ReNcell CX (cell line): ENCODE results near the genes USP33 and IFI44.

DNA sequence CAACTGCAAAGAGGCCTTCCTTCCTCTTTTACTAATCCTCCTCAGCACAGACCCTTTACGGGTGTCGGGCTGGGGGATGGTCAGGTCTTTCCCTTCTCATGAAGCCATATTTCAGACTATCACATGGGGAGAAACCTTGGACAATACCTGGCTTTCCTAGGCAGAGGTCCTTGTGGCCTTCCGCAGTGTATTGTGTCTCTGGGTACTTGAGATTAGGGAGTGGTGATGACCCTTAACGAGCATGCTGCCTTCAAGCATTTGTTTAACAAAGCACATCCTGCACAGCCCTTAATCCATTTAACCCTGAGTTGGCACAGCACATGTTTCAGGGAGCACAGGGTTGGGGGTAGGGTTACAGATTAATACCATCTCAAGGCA, 49.8 kb downstream of the CTH start:
- PRO-cap: no peak

DNA sequence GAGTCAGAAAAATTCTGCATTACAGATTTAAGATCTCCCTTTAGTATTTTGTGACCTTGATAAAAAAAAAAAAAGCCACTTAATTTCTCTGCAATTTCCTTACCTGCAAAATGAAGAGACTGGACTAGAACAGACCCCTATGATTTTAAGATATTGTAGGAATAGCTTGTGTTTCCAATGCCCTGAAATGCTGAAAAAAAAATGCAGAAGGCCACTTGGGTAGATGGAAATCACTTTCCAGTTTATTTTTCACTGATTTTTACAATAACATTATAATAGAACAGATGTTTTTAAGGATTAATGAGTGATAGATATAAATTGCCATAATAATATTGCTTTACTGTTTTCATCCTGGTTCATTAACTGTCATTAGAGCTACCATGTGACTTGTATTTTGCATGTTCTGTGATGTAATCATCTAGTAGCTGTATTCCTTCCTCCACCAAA, 143.5 kb upstream of the ZRANB2 start:
- PRO-cap: no peak

DNA sequence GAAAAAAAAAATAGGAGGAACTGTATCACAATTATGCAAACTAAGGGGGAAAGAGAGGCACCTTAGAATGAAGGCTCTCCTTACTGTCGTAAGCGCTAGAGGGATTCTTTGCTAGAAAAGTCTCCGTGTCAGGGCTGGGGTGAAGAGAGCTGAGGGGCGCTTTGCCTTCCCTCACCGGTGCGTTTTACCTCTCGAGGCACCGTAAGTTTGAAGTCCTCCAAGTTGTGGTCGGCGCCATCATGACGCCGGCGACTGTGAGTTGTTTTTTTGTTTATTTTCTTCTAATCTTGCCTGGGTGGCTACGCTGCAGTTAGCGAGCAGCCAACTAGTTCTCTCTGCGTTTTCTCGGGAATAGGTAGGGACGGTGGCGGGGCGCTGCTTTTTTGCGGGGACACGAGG, 812 bp upstream of the NEGR1 start:
- PRO-cap: no peak

- PRO-cap: no peak
Observed at GRCh38 chr1:73593306-73593935, 604.6 kb downstream of the LRRIQ3 start.

- PRO-cap: no peak
Observed at GRCh38 chr1:74731005-74732254, 1.4 kb downstream of the CRYZ start.

DNA sequence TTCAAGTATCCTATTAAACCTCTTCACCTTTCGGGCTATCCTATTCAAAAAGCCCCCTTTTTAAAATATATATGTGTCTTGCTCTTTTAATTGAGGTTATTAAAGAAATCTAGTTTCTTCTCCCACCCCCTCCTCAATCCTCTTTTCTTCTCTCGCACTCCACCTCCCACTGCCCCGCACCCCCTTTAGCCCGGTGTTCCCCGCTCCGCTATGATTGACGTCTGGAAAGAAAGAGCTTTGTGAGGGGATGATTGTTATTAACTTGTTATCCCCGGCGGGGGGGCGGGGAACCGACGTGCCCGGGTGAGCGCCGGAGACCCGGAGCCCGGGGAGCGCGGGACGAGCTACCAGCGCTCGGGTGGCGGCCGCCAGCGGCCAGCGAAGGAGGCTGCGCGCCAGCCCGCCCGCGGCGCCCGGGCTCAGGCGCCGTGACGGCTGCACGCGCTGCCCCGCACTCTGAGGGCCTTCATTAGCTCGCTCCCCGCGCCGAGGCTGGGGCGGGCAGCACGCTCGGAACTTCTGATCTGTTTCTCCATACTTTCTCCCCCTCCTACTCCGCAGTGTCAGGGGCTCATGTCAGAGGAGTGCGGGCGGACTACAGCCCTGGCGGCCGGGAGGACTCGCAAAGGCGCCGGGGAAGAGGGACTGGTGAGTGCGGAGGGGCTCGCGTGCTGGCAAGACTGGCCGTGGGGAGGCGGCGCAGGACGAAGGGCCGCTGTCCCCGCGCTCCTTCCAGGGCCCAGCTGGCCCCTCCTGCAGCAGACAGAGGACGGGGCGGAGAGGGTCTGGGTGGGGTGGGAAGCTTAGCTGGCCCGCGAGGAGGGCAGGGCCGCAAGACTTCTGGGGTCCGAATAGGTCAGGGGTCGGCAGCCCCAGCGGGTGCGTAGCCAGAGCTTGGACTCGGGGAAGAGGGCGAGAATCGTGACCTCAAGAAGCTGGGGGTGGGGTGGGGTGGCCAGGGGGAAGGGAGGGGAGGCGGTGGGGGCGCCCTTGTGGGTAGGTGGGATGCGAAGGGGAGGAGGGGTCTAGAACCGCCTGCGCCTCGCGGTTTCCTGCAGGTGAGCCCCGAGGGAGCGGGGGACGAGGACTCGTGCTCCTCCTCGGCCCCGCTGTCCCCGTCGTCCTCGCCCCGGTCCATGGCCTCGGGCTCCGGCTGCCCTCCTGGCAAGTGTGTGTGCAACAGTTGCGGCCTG, 2.2 kb downstream of the LHX8 start:
- PRO-cap: no peak

- PRO-cap: no peak
Observed at GRCh38 chr1:76254200-76254376, 179.5 kb downstream of the ST6GALNAC3 start.

DNA sequence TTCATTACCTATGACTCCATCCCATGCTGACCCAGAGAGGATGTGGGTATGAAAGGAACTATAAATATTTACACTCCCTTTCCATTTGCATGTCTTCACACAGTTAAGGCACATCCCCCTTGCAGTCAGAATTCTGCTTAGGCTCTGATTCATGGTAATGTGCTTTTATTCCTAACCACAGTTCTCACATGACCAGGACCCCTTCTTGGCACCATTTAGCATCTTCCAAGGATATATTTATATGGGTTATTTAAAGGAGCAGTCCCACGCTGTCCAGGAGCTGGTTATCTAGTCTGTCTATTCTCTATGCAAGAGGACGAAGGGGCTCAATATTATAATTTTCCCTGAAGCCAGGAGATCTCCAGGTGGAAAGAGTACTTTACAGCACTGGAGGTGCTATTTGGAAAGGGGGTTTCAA, 89.2 kb downstream of the AK5 start:
- PRO-cap: no peak

DNA sequence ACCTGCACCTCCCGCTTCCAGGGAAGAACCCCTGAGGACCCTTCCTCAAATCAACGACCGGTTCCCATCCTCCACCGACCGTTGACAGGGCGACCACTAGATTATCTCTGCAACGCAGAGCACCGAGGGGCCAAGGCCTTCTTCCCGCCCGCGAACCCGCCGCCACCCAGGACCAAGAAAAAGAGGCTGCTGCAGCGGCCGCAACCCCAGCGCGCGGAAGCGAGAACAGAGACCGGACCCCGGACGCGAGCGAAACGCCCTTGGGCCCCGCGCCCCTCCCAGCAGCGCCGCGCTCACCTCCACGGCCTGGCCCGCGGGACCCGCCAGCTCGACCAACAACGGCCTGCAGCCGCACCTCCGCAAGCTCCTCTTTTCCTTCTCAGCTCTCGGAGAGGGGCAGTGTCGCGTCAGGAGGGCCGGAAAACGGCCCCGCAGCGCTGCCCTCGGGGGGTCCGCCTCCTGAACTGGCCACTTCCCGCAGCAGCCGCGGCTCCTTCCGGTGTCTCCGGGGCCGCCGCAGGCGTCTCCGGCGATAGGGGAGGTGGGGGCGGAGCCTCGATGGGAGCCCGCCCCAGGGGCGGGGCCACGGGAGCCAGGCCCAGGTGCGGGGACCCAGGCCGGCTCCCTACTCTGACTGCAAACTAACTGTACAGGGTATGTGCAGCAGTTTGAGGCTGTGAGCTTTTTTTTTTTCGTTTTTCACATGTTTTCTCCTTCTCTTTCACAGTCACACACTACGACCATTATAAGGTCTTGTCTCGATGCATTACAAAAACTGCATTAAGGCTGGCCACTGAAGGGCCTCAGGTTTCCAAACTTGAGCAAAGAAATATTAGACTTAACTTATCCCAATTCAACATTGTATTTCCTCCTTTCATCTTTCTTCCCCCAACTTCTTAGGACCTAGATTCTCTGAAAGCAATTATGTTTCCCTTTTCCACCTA, at the start of gene USP33:
TSS of gene USP33 (minus strand) at position 507 of the 944 bp plus-strand sequence.
- PRO-cap: bidirectional peak, plus-strand start at position 577 of the sequence, minus-strand start at position 460 of the sequence

- PRO-cap: no peak
Observed at GRCh38 chr1:78047242-78047647, 1.5 kb downstream of the GIPC2 start.

- PRO-cap: no peak
Observed at GRCh38 chr1:78141404-78142024, 95.7 kb downstream of the GIPC2 start.

DNA sequence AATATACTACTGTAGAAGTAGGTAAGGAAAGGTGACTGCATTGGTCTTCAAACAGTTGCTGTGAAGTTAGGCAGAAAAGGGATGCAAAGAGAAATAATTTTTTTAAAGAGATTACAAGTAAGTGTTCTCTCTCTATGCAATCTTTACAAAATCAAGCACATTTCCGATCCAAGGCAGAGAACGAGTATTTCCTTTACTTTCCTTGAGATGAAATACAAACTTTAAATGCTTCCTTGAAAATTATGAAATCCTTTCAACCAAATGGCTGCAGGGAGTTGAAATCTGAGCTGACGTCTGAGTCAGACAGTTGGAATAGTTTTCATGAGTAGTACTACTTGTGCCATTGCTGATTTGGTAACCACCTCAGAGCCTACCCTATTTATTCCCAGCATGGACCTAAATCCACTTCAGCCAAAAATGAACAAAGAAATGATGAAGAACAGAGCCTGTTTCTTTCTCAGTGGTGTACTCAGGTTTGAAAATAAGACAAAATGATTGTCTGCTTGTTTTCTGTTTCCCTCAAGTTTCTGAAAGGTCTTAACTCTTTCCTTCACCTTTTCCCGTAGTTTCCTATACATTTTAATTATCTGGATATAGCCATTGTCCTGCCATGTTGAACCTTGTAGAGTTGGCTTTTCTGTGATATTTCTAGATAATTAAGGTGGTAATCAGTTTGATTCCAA, 183.6 kb downstream of the GIPC2 start:
- PRO-cap: no peak

DNA sequence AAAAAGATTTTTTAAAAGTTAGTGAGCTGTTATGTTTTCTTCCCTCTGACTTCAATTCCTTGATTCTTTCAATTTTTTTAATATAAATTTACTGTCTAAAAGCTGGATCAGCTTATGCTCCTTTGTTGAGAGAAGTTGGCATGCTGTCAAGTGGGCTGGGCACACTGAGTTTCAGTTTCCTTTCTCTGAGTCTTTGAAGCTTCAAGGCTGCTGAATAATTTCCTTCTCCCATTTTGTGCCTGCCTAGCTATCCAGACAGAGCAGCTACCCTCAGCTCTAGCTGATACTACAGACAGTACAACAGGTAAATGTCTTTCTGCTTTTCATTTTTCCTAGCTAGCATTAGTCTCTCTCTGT, at the start of gene IFI44:
TSS of gene IFI44 (plus strand) at position 230 of the 357 bp plus-strand sequence.
- PRO-cap: unidirectional peak, plus-strand start at position 236 of the sequence

DNA sequence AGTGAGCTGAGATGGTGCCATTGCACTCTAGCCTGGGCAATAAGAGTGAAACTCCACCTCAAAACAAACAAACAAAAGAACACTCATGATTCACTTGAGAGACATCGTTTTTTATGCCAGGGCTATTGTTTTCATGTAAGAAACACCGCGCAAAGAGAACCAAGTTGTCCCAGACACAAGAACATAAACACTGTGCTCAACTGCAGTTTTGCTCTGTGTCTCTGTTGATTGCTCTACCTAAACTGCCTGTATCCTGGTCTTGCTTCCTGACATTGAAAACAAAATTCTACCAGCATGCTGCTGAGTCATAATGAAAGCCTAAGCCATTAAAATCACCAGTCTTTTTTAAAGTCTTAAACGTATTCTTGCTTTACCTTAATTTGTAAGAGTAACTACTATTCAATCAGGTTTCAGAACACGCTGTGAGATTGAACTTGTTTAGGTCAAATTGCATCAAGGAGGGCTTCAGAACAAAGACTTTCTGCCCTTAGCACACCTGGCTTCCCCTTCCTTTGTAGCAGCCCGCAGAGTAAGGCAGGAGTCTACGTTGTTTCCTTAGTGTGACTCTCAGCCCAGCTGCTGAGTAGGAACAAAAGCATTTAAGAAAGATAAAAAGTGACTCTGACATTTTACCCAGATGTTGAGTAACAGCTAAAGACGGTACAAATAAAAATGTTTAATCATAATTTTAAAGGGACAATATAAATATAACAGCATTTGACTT, 186.7 kb upstream of the ADGRL4 start:
- PRO-cap: no peak

DNA sequence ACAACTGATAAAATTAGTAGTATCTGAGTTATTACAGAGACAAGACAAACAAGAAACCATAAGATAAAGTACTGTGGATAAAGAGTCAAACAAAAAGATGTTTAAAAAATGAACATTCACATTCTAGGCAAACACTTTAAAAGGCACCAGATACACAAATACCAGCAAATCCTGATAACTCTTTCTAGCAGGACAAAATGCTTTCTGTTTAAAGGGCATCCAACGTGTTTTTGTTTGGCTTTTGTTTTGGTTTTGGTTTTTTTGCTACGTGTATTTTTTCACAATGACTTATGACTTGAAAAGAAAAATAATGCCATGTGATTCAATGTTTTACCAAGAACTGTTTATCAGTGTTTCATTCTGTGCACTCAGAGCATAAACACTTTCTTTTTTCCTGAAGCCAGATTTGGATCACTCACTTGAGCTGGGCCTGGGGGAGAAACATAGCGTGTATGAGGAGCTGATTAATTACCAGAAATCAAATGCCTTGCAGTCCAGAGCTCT, 642.3 kb upstream of the ADGRL2 start:
- PRO-cap: no peak

GRCh38 chr1:81414699-81415162, 386.0 kb upstream of the ADGRL2 start:
- PRO-cap: no peak

DNA sequence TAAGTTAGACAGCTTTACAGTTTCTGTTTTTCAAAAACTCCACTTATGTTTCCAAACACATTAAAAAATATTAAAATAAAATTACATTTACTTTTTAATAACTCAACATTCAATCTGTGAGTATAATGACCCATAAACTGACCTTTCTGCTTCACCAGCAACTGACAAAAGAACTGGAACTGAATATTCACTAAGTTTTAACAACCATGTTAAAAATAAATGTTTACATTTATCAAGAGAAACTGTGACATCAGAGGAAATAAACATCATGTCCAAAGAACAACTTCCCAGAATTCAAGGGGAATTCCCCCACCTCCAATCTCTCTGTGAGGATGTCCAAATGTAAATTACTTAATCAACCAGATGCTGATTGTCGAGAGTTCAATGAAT, 365.7 kb upstream of the ADGRL2 start:
- PRO-cap: no peak

GRCh38 chr1:81670222-81670775, 130.4 kb upstream of the ADGRL2 start:
- PRO-cap: bidirectional peak, plus-strand start at chr1:81670510, minus-strand start at chr1:81670394

DNA sequence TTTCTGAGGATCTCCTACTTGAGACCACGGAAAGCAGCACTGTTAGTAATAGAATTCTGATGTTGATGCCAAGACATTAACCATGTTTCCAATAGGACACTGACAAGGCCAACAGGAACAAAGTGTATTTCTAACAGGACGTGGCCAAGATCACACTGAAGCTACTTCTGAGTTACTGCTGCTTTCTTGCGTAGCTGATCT, 848.4 kb downstream of the TTLL7 start:
- PRO-cap: no peak

- PRO-cap: no peak
Observed at GRCh38 chr1:83667697-83668141, 331.2 kb downstream of the TTLL7 start.